Colon Carcinoma Metastatic in the Brain (tissue), 2 donors: ENCODE measurements around the gene HMGB3.

DNA sequence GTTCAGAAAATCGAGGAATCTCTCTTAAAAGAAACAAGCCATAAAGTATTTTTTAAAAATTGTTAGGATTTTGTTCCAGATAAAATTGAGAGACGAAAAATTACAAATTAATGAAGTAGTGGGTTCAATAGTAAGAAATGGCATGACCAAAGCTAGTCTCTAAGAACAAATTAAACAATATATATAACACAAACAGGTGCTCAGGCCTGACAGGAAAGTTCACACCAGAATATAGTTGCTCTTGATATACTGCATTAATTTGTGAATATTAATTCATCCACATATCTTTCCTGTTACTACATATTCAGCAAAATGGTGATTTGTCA, 698.0 kb upstream of the SPANXN2 start:
- PRO-cap, 2 experiments = no peak in any of the 2 experiments

DNA sequence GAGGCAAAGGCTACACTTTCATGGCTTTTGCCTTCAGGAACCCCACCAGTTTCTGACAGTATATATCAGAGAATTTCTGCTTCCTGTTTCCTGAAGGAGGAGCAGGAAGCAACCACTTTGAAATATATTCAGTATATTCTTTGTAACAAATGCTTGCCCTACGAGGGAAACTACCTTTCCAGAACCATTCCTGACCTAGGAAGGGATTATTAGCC, 10.0 kb upstream of the FMR1 start:
- PRO-cap, 2 experiments = no peak in any of the 2 experiments

DNA sequence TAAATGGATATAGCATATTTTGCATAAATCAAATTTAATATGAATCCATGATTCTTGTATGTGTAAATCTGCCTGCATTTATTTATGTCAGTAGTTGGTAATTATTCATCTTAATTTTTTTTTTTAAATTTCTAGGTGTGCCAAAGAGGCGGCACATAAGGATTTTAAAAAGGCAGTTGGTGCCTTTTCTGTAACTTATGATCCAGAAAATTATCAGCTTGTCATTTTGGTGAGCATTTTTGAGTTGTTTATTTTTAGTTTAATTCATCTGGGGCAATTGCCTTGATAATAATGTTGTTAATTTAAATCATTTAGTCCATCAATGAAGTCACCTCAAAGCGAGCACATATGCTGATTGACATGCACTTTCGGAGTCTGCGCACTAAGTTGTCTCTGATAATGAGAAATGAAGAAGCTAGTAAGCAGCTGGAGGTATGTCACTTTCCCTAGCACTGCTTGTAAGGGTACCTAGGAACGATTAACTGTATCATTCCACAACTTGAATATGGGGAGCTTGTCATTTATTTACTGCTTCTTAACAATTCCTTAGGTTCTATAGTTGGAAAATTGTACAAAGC, 18.2 kb downstream of the FMR1 start:
- PRO-cap, 2 experiments = no peak in any of the 2 experiments

DNA sequence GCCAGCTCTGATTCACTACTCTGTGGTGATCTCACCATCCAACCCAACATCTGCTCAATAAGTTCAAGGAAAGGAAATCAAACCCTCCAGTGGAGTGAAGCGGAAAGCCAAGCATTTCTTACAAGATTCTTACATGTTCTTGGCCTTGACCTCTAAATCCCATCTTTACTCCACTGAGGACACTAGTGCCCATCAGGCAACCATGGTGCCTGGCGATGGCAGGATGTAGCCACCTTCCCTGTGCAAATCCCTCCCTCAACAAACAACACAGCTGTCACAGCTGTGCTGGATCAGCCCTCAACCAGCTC, 7.4 kb downstream of the IDS start:
- PRO-cap, 2 experiments = no peak in any of the 2 experiments

GRCh38 chrX:149606607-149607183, 11.6 kb upstream of the HSFX2 start:
- PRO-cap, 2 experiments = no peak in any of the 2 experiments

GRCh38 chrX:149818311-149818700, 36.6 kb downstream of the MAGEA9 start:
- PRO-cap, 2 experiments = no peak in any of the 2 experiments

DNA sequence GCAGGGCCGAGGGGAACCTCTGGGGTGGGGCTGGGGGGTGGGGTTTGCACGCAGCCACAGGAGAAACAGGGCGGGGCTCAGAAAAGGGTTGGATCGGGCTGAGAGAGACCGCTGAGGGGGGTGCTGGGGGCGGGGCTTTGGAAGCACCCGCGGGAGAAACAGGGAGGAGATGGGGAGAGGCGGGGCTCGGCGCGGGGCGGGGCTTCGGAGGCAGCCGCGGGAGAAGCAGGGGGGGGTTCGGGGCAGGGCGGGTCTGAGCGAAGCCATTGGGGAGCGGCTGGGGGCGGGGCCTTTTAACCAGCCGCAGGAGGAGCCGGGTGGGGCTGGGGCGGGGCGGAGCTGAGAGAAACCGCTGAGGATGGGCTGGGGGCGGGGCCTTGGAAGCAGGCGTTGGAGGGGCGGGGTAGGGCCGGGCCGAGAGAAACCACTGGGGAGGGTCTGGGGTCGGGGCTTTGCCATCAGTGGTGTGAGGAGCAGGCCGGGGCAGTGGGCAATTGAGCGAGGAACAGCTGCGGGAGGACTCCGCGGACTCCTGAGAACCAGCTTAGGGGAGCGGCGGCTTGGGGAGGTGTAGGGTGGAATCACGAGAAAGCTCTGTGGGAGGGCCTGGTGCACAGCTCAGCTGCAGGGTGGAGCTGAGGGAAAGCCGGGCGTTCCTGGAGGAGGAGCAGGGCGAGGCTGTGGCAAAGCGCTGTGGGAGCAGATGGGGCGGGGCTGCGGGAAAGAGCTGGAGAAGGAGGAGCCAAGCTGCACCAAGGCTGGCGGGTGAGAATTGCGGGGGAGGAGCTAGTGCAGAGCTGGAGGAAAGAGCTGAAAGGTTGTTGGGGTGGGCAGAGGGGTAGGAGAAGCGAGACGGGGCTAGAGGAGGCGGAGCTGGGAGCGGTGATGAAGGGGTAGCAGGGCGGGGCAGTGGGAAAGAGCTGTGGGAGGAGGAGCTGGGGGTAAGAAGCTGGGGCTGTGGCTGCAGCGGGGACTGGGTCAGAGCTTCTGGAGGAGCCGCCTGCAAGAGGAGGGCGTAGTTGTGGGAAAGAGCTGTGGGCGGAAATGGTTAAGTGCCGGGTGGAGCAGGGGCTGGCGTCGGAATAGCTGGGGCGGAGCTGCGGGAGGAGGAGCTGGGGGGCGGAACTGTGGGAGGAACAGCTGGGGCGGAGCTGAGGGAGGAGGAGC, 1.4 kb upstream of the EOLA2 start:
- PRO-cap, 2 experiments = peak in 2 of 2 experiments; most common plus-strand start position 768 of the sequence (in 2); most common minus-strand start position 1,084 of the sequence (in 2)

- PRO-cap, 2 experiments = no peak in any of the 2 experiments
Measured at GRCh38 chrX:150213145-150213848, 149.8 kb upstream of the MAMLD1 start.

- PRO-cap, 2 experiments = no peak in any of the 2 experiments
Measured at GRCh38 chrX:150508920-150509403, 59.5 kb upstream of the MTM1 start.

DNA sequence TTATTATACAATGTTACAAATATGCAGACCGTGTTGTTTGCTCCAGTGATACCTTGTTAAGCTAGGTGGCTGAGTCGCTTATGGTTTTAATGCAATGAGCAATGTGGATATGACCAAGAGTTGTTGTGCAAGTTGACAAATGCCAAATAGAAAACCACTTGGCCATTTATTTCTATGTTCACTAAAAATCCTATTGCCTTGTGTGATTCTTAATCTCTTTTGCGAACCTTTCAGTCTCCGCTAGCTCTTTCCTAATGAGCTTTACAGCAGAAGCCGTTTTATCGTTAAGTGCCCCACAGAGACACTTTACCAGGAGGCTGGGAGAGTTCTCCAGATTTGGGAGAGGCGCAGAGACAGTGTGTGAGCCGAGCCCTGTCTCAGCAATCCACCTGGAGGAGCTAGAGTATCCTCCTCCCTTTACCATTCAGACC, 55.0 kb upstream of the MTM1 start:
- PRO-cap, 2 experiments = no peak in any of the 2 experiments

GRCh38 chrX:150525501-150526091, 42.8 kb upstream of the MTM1 start:
- PRO-cap, 2 experiments = no peak in any of the 2 experiments

DNA sequence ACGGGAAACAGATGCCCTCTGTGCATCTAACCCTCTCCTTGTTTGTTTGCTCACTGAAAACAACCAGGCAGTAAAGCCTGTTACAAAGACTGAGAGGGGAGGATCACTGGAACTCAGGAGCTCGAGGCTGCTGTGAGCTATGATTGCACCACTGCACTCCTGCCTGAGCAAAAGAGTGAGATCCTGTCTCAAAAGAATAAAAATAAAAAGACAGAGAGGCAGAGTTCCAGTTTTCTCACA, 16.7 kb upstream of the HMGB3 start:
- PRO-cap, 2 experiments = no peak in any of the 2 experiments

DNA sequence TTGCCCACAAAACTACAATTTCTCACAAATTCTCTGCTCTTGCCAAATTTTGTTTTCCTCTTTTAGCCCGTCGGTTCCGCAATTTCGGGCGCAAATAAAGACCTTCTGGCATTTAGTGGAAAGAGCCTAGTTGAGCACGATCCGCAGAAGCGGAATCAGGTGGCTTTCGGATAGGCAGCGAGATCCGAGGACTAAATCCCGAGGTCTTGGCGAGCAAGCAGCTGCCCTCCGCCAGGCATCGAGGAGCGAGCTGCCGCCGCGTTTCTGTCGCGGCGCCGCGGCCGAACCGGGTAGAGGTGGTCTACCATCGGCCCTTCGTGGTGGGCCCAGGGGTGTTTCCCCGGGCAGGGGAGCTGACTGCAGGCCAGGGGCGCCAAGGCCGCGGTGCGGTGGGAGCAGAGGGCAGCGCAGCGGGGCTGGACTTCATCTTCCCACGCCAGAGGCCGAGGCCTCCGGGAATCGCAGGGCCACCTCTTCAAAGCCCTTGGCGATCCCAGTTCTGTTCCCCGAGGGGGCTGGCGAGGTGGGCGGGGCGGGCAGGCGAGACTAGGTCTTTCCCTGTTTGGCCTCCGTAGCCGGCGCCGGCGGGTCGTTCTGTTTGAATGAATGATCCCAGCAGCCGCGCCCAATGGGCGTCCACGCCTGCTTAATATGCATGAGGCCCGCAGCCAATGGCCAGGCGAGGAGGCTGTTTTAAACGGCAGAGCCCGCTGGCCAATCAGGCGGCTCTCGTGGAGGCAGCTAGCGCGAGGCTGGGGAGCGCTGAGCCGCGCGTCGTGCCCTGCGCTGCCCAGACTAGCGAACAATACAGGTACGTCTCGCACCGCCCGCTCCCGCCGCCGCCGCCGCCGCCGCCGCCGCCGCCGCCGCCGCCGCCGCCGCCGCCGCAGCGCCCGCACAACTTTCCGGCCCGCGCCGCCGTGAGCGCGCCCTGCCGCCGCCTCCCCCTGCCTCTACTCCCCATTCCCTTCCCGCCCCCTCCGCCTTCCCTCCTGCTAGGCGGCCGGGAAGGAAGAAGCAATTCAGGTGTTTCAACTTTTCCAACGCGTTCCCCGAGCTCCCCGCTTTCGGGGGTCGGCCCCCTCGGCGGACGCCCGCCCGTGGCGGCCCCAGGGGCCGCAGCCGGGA, at the start of gene HMGB3:
Gene HMGB3 (plus strand): TSS at position 770 of the 1,128 bp plus-strand sequence.
- PRO-cap, 2 experiments = peak in 2 of 2 experiments; most common plus-strand start position 793 of the sequence (in 1); most common minus-strand start position 604 of the sequence (in 2)

DNA sequence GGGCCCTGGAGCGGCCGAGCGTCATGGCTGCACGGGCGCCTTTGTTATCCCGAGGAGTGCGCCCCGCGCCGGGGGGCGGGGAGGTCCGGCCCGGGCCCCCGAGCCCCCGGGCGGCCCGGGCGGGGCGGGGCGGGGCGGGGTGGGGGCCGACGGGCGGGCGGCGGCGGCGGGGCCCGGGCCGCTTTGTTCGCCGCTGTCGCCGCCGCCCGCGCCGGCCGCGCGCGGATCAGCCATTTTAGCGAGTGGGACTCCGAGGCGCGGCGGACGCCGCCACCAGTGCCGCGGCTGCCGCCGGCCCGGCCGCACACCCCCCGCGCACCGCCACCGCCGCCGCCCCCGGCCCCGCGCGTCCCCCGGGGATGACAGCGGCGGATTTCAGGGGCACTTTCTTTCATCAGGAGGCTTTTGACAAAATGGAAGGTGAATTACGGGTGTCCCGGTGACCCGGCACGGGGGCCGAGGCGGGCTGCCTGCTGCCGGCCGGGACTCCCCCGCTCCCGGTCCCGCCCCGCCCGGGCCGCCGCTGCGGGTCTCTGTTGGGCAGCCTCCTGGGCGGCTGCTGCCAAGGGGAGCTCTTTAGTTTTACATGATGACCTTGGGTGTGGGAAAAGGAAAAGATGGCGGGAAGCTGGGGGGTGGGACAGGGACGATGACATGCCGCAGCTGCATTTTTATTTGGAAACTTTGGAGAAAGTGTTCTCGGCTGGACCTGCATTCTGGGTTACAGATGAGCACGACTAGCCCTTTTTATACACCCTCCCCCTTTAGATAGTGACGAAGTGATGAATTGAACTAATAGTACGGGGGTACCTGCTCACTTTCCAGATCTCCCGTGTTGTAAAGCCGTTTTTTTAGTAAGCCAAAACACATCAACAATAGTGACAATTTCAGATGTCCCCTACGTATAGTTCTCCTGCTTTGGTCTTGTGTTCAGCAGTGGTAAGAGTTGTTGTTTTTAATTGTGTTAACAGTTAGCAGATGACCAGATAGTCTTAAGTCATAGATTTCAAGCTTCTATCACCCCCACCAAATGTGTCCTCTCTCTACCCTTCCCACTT, 1.4 kb downstream of the HMGB3 start:
- PRO-cap, 2 experiments = no peak in any of the 2 experiments

DNA sequence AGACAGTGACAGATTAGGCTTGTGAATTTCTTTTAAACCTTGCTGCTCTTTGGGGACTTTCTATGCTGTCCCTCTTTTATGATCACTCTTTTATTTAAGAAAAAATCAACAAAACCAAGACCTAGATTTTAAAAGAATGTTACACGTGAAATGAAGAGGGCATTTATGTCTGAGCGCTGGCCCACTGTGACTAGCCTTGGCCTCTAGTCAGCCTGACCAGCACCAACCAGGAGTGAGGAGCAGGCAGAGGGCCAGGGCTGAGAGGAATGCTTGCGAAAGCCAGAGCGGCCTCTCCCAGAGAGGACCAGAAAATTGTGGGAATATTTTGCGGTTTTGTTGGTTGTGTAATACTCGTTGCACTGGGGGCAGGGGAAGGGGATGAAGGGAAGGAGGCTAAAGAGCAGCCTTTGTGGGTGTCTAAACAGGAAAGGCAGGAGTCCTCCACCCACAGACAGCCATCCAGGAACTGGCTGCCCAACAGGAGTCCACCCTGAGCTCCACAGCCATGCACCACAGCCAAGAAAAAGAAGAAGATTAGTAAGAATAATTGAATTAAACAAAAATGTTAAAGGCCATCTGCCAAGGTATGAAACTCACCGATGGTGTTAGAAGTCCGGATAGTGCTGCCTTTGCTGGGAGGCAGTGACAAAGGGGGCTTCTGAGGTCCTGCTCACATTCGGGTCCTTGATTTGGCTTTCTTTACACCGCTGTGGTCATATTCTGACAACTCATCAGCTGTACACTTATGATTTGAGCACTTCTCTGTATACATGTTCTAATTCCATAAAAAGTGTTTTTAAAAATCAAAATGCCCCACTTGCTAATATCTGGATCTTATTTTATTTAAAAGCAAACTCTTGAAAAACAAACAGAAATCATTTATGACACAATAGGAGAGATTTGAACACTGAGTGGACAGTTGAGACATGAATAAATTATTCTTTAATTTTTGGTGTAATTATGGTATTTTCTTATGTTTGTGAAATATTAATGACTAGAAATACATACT, 3.6 kb downstream of the GABRE start:
- PRO-cap, 2 experiments = no peak in any of the 2 experiments

DNA sequence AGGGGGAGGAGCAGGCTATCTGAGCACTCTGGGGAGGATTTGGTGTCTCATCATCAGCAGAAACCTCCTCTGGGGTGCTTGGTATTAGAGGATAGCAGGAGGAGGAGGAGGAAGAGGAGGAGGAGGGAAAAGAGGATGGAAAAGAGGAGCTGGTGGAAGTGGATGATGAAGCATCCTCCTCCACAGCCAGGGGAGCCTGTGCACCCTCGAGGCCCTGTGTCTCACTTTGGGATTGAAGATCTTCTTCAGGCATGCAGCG, 3.1 kb downstream of the MAGEA10 start:
- PRO-cap, 2 experiments = no peak in any of the 2 experiments

- PRO-cap, 2 experiments = no peak in any of the 2 experiments
Measured at GRCh38 chrX:152170594-152171124, 32.3 kb upstream of the MAGEA10 start.

GRCh38 chrX:152897359-152897727, 524 bp upstream of the ZNF185 start:
- PRO-cap, 2 experiments = no peak in any of the 2 experiments

GRCh38 chrX:152971768-152972467, 22.0 kb downstream of the PNMA5 start:
- PRO-cap, 2 experiments = no peak in any of the 2 experiments

GRCh38 chrX:153028480-153028925, 27.8 kb upstream of the PNMA3 start:
- PRO-cap, 2 experiments = no peak in any of the 2 experiments